Hair follicular keratinocyte (primary cell): ENCODE results near the gene ATG2B.

DNA sequence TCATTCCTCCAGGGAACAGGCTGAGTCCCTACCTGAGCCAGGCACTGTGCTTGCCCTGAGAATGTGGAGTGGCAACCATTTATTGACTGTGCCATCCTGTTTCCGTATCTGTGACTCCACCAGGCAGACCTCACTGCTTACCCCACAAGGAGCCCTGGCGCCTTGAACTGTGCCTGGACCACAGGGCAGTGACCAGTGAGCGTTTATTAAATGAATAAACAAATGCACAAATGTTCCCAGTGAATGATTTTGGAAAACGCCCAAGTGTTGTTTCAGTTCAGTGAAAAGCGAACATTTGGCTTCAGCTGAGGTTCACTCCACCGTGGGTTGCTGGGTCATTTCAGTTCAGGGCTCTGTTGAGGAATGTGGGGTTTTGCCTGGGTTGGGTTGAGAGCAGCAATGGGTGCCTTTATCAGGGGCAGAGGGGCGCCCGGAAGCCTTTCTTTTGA, 40.2 kb upstream of the CLMN start:
- RAMPAGE, long total RNA, result no peak

DNA sequence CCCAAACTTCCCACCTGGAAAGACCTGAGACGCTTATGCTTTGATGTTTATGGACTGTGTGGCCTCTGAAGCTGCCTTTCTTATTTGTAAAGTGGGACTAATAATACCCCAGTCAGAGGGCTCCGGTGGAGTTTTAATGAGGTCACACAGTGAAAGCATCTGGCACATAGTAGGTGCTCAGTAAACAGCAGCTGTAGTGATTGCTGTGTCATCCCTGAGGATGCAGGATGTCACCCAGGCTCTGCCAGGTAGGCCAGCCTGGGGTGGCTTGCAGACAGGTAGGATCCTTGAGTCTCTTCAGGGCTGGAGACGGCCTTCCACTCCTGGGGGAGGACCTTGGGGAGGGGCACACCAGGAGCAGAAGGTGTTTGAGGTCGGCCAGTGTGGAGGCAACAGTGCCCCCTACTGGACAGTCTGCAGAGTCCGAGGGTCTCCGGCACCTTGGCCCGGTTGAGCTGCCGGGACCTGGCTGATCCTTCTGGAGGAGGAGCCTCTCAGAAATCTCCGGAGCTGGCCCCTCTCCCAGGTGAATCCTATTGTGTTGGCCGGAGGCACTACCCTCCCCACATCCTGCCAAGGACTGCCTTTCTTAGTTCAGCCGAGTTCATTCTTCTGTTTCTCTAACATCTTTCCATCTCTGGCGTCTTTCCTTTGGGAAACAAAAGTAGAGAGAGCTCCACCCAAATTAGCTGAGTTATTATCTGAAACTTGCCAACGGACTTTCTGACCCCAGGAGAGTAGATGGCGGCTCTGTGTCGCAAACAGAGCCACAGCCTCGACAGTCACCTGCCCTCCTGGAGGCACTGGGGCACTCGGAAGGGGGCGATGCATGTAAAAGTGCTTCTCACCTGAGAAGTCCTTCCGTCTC, 41.8 kb upstream of the CLMN start:
- RAMPAGE, long total RNA, result no peak

DNA sequence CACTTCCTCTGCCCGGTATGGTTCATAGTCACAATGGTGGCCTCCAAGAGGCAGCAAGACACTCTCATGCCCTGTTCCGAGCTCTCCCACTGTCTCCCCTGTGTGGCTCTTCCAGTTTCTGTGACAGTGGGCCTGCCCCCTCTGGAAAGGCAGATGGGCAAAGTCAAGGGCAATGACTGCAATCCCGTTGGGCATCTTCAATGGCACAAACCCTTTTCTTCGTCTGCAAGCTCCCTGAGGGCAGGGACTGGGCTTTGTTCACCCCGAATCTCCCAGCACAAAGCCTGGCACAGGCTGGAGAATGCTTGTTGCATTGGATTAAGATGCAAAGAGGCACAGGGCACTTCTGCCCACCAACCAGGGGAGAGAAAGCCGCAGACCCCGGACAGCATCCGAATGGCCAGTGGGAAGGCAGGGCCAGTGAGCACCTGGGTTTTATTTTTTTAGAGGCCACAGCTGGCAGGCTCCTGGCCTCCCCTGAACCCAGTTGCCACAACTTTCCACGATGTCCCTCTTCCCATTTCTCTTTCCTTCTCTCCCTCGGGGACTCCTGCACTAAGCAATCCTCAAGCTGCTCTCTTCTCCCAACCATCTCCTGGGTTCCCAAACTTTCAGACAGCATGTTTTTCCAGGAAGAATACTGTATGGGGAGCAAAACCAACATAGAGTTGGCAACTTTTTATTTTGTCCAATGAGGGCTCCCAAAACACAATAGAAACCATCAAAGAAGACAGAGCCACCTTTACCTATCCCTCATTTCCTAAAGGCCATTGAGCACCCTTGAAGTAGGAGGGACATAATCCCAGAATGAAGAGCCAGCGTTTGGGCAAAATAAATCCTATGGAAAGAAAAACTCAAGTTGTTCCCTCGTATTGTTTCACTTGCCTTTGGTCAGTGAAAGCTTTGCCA, 92.7 kb upstream of the CLMN start:
- RAMPAGE, long total RNA, result no peak

DNA sequence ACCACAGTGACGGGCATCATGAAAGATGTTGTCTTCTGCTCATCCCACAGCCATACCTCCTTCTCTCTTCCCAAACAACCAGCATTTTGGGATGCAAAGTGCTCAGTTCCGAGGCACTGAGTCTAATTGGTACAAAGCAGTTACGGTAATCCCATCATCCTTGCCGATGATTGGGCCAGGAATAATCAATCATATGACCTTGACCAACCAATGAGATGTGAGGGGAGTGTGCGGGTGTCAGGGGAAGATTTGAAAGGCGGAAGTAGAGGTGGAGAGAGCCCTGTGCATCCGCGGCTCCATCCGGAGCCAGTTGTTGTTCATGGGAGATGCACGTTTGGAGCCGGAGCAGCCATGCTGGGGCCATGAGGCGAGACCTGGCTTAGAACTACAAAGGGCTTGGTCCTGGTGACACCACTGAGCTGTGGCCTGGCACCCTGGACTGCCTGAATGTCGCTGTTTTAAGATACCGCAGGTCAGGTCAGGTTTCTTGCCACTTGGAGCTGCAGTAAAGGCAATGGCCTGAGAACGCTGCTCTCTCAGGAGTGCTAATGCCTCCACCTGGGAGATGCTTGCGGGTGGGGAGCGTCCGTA, 67.2 kb downstream of the SYNE3 start:
- RAMPAGE, long total RNA, result no peak

- RAMPAGE, long total RNA, result no peak
Observed at GRCh38 chr14:95479954-95480755, 36.3 kb downstream of the SYNE3 start.

GRCh38 chr14:95557334-95557676, 22.5 kb downstream of the GLRX5 start:
- RAMPAGE, long total RNA, result no peak

DNA sequence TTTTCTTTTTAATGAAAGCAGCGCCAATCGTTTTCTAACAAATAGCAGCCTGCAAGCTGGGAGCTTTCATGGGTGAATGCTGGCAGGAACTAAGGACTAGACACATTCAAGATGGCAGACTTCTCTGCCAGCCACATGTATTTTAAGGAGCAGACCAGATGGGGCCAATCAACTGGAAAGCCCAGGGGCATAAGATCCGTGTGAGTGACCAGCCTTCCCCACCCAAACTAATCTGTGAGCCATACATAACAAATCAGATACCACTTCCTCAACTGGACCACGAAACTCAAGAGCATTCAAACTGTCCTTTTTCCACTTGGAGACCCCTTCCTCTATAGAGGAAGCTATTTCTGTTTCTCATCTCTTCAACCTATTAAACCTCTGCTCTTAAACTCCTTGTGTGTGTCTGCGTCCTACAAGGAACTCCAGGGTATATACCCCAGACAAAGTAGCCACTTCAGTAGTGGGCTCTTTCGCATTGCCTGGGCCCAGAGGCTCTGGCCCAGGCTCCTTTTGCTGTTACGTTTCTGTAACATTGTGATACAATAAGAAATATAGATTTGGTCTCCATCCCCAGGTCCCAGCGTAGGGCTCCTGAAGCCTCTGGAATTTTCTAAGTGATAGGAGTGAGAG, 9.8 kb downstream of the TCL1B start:
- RAMPAGE, long total RNA, result no peak

DNA sequence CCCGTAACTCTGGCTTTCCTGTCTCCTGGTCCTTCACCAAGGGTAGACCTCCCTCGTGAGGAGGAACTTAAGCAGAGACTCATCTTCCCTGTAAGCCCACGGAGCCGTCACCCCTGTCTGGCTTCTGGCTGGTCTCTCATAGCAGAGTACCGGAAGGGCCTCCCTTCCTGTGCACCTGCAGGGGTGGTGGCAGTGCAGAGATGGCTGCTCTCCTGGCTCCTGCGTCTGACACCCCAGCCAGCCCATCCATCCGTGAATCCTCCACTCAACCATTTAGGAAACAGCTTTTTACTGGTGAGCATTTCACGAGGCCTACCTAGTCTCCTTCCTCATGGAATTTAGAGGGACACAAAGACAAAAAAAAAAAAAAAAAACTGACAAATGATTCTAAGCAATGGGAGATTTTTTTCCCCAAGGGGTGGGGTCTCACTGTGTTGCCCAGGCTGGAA, 149.5 kb upstream of the C14orf132 start:
- RAMPAGE, long total RNA, result no peak

DNA sequence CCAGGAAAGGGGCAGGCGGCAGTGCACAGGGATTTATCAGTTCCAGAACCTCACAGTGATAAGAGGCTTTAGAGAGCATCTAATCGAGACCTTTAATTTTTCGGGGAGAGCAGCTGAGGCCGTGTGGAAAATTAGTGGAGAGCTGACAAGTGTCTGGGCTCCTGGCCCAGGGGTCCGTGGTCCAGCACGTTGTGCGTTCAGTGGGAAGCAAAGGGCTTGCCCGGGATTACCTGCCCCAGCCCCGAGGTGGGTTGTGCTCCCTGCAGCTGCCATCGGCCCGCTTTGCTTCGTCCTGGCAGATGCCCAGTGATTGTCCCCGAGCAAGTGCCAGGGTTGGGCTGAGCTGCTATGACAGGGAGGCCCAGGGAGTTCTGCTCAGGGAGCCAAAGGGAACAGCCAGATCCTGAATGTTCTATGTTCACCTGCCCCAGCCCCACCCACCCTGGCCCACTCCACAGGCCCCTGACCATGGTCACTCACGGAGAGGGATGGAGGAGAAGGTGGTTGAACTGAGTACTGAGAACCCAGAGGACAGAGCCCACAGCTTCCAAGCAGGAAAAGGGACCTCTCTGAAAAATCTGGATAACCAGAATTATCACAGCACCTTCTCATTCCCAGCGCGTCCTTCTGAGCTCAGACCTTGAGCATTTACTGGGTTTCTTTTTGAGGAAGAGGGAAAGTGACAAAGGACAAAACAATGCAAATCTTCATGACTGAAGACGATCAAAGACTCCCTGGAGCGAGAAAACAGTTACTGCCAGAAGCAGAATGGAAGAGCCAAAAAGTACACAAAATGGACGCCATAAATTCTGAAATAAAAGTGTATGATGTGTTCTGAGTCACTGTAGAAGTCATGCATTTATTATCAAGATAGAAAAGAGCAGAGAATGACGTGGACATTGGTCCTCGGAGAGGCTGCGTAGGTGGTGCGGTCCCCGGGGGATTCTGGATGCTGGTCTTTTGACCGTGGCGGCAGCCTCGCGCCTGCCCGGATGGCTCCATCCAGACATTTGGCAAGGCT, 52.4 kb downstream of the C14orf132 start:
- RAMPAGE, long total RNA, result no peak

DNA sequence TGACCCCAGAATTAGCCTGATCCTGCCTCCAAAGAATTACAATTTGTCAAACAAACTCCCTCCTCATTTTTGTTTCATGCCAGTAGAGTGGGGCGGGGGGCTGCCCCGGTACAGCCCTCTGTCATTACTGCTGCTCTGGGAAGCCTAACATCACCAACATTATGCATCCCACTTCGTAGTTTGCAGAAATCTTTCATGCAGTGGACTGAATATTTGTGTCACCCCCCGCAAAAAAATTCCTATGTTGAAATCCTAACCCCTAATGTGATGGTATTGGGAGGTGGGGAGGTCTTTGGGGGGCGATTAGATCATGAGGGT, 58.9 kb downstream of the C14orf132 start:
- RAMPAGE, long total RNA, result no peak

GRCh38 chr14:96126151-96127206, 78.2 kb upstream of the BDKRB2 start:
- RAMPAGE, long total RNA, result no peak

GRCh38 chr14:96362382-96363439, at the start of gene ATG2B:
Gene ATG2B (minus strand): TSS chr14:96363341.
- RAMPAGE, long total RNA, result no peak

DNA sequence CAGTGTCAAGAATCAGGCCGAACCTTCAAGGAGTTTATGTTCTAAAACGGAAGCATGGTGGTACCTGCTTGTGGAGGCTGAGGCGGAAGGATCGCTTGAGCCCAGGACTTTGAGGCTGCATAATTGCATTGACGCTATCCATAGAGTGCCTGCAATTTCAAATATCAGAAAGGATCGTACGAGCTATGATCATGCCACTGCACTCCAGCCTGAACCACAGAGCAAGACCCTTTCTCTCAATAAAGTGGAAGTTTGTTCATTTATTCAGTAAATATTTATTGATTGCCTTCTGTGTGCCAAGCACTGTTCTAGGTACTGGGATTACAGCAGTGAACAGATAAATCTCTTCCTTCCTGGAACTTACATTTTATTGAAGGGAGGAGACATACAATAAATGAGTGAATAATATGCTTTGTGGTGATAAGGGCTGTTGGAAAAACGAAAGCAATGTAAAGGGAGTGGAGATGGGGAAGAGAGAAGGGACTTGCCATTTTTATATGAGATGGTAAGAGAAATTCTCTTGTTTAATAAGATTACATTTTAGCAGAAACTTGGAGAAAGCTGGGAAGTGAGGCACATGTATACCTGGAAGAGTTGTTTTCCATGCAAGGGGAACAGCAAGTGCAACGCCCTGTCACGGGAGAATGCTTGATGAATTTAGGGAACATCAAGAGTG, 1.6 kb downstream of the GSKIP start:
- RAMPAGE, long total RNA, result no peak

- RAMPAGE, long total RNA, result no peak
Observed at GRCh38 chr14:96573435-96574076, 71.4 kb downstream of the PAPOLA start.

DNA sequence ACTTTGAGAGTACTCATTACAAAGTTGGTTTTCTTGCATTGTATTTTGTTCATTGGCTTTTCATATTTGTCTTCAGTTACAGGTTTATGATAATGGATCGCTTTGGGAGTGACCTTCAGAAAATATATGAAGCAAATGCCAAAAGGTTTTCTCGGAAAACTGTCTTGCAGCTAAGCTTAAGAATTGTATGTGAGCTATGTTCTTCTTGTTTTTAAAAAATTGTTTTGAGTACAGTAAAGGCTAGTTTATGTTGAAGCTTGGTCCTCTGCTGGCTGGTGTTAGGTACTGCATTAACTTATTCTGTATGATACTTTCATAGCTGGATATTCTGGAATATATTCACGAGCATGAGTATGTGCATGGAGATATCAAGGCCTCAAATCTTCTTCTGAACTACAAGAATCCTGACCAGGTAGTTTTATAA, 55.6 kb downstream of the VRK1 start:
- RAMPAGE, long total RNA, result no peak

DNA sequence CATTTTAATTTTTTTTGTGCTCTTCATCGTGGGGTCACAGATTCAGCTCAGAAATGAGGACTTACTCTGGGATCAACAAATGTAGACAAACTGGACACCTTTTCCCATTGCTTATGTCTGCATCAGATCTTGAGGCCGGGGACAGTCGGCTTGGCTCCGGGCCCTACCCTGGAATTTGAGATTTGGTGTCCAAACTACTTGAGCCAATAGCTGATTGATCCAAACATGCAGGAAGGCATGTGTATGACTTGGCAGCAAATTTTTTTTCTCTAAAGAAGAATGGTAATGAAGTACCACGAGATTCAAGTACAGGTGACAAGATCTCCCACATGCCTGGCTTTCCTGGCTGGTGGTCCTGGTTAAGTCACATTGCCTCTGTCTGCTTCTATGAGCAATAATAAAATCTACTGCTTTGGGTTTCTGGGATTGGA, 1068.7 kb downstream of the VRK1 start:
- RAMPAGE, long total RNA, result no peak

GRCh38 chr14:98483565-98483785, 788.5 kb downstream of the BCL11B start:
- RAMPAGE, long total RNA, result no peak

- RAMPAGE, long total RNA, result no peak
Observed at GRCh38 chr14:98624659-98625004, 647.4 kb downstream of the BCL11B start.

DNA sequence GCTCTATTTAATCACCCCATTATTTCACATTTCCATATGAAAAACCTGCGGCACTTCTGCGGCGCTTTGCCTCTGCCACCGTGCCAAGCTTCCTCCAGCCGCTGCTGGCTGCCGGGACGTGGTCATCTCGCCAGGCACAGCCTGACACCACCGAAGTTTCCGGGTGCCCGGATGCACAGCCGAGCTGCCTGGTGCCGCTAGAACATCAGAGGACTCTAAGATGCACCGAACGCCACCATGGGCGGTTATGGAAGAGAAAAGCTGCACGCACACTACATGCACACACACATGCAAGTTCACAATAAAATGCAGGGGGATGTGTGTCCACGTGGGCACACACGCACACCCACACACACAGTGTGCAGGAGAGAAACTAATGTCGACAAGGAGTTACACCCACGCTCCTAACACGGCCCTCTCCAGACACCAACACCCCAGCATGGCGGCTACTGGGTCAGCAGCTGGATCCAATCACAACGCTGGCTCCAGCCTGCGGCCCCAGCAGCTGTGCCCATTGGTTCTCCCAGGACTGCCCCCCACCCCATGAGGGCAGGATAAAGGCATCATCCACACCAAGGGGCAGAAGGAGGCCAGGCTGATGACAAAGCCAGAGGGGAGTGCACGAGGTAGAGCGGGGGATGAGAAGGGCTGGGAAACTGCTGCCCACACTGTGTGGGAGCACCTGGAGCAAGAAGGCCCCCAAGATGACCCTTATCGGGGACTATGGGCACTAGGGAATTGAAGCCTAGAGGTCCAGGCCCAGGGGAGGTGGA, 82.7 kb downstream of the BCL11B start:
- RAMPAGE, long total RNA, result no peak

- RAMPAGE, long total RNA, result no peak
Observed at GRCh38 chr14:99257871-99258854, 13.8 kb downstream of the BCL11B start.